Aorta (tissue), 1 donor: ENCODE measurements around a stretch of chrX.

DNA sequence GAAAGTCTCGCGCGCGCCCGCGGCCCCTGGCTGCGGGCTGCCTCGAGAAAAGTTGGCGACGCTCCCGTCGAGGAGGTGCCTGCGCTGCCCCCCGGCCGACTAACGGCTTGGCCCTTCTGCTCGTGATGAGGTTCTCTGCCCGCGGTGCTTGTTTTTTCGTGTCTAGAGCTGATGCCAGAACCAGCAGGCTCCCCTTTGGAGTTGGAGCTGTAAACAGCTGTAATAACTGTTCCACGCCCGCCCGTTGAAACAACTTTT lies 936 bp downstream of the EDA start:
- PRO-cap = no peak

GRCh38 chrX:70135603-70136096 lies 2.4 kb downstream of the IGBP1 start:
- PRO-cap = no peak

GRCh38 chrX:70171609-70171981 lies 5.7 kb upstream of the DGAT2L6 start:
- PRO-cap = no peak

GRCh38 chrX:70423922-70424395 lies 845 bp downstream of the GDPD2 start:
- PRO-cap = no peak

DNA sequence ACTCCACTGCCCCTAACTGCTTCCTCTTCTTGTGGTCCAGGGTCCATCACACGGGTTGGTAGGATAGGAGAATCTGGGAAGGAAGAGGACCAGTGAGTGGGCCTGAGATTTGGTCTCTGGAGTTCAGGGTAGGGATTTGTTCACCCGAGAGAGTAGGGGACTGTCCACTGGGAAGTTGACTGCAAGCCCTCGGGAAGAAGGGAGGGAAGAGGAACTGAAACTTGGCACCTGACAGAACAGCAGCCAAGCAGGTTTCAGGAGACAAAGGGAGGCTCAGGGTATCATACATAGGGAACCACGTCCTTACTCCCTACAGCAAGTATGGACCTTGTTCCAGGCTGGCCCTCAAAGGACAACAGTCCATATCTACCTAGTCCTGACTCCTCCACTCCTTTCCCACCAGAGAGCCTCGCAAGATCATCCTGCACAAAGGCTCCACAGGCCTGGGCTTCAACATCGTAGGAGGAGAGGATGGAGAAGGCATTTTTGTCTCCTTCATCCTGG lies 8.7 kb downstream of the DLG3 start:
- PRO-cap = no peak

- PRO-cap = no peak
Measured at GRCh38 chrX:70999872-71000484, 68.2 kb downstream of the SNX12 start.

DNA sequence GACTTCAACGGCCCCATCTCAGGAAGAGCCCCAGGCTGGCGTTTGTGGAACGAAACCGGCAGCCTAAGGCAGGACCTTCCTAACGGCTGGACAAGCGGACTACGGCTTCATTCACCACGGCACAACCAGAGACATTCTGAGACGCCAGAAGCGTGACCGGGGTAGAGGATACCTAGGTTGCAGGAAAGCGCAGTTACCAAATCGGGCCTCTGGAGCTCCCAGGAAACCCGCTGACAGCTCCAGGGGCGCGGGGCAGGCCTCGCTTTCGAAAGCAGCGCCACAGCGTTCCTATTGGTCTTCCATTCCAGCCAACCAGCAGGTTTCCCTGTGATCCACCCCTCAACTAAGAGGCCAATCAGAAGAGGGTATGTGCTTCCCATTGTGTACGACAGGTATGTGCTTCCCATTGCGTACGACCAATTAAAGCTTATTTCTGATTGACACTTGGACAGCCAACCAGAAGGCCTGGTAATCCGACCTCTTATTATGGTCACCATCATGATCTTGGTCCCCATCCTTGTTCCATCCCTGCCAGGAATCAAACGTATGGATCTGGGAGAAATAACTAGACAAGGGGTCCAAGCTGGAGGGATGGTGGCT lies 14.9 kb downstream of the SNX12 start:
- PRO-cap = no peak

- PRO-cap = no peak
Measured at GRCh38 chrX:71067235-71067630, 901 bp downstream of the SNX12 start.

GRCh38 chrX:71099786-71100312 lies 4.2 kb downstream of the FOXO4 start:
- PRO-cap = no peak

- PRO-cap = no peak
Measured at GRCh38 chrX:71107767-71108491, 1.4 kb upstream of the CXorf65 start.

- PRO-cap = no peak
Measured at GRCh38 chrX:71183271-71183754, 38.7 kb downstream of the NLGN3 start.

- PRO-cap = no peak
Measured at GRCh38 chrX:71216148-71217107, 6.6 kb upstream of the GJB1 start.

DNA sequence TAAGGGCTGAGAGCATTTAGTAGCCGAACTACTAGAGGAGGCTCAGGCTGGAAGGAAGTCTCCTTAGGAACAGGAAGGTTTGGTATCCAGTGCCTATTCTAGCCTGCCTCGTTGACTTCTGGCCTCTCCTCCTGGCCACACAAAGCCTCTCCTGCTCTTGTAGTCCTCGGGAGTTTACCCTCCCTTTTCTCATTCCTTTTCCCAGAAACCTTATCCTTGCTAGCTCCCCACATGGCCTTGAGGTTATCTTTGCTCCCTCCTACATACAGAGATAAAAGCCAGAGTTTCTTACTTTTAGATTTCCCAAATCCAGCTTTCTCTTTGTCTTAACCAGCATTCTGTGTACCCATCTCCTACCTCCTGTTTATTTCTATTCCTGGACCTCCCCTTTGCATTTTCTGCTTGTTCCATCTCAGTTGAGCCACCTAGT lies 1.6 kb upstream of the ZMYM3 start:
- PRO-cap = no peak

GRCh38 chrX:71388622-71389026 lies 22.5 kb downstream of the TAF1 start:
- PRO-cap = no peak

- PRO-cap = no peak
Measured at GRCh38 chrX:71393935-71394256, 27.7 kb downstream of the TAF1 start.

- PRO-cap = no peak
Measured at GRCh38 chrX:71546227-71546453, 13.2 kb downstream of the OGT start.

DNA sequence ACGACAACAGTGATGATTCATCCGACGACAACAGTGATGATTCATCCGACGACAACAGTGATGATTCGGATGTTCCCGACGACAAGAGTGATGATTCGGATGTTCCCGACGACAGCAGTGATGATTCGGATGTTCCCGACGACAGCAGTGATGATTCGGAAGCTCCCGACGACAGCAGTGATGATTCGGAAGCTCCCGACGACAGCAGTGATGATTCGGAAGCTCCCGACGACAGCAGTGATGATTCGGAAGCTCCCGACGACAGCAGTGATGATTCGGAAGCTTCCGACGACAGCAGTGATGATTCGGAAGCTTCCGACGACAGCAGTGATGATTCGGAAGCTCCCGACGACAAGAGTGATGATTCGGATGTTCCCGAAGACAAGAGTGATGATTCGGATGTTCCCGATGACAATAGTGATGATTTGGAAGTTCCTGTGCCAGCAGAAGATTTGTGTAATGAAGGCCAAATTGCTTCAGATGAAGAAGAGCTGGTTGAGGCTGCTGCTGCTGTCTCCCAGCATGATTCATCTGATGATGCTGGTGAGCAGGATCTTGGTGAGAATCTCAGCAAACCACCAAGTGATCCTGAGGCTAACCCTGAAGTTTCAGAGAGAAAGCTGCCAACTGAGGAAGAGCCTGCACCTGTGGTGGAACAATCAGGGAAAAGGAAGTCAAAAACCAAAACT lies 14.3 kb downstream of the CXCR3 start:
- PRO-cap = no peak

DNA sequence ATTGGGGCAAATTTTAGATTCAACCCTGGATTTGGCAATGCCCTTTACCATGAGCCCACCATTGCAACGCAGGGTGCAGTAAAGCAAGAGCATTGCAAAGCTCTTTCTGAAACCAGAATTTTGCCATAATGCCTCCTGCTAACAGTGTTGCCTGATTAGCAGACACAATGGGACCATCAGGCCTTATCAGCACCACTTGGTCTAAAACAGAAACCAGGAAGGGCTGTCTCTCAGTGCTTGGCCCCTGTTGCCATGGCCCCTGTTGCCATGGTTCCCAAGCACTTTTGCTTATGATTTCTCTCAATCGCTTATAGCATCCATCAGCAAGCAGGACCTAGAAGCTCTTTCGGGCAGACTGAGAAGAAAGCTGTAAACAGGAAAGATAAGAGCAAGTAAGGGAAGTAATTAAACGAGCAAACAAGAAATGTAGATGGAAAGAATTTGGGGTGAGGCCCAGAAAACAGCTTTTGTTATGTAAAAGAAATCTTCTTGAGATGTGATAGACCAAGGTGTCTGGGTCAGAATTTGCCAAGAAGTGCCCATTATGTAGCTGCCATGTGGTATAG lies 86.6 kb upstream of the PIN4 start:
- PRO-cap = no peak

DNA sequence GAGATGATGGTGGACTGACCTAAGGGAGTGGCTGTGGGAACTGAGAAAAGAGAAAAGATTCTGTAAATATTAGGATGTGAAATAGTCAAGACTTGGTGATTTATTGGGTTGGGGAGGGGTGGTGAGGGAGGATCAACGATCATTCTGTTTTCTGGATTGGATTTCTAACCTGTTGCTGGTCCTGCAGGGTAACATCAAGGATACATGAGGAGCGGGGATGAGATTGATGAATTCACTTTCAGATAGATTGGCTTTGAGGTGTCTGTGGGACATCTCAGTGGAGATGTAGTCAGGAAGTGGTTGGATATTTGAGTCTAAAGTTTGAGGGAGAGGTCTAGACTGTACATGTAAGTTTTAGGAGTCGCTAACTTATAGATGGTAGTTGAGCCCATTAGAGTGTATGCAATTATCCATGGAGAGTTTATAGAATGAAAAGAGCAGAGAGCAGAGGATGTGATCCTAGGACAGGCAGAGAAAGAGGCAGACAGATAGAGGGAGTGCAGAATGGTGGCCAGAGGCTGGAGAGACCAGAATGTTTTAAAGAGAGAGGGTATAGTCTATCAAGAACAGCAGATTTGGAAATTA lies 1.5 kb downstream of the PIN4 start:
- PRO-cap = no peak

GRCh38 chrX:72344613-72345153 lies 39.0 kb upstream of the CITED1 start:
- PRO-cap = no peak